HT1080 (cell line): ENCODE measurements around a stretch of chr9.

RAMPAGE:
- cytosol, long total RNA, result no peak
- long total RNA, result no peak
- nucleus, long total RNA, result no peak
These were observed 22.7 kb upstream of the HMCN2 start for GRCh38 chr9:130242520-130243510.

RAMPAGE:
- cytosol, long total RNA, result no peak
- long total RNA, result no peak
- nucleus, long total RNA, result no peak
These were observed 2.3 kb downstream of the HMCN2 start for GRCh38 chr9:130267796-130268396.

DNA sequence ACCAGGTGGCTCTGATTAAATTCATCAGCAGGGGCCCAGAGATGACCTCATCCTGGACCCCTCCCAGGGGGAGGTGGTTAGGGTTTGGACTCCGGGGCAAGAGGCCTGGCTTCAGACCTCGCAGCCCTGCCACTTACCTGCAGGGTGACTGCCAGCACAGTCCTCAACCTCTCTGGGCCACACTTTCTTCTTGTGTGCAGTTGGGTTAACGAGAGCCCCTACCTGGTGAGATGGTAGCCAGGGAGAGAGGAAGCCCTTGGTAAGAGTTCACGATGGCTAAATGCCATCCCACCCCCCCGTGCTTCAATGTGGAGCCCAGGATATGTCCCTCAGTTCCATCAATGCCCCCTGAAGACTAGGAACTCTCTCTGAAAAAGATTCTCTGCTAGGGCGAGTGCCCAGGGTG is 23.8 kb downstream of the HMCN2 start:
RAMPAGE:
- cytosol, long total RNA, result no peak
- long total RNA, result no peak
- nucleus, long total RNA, result no peak

DNA sequence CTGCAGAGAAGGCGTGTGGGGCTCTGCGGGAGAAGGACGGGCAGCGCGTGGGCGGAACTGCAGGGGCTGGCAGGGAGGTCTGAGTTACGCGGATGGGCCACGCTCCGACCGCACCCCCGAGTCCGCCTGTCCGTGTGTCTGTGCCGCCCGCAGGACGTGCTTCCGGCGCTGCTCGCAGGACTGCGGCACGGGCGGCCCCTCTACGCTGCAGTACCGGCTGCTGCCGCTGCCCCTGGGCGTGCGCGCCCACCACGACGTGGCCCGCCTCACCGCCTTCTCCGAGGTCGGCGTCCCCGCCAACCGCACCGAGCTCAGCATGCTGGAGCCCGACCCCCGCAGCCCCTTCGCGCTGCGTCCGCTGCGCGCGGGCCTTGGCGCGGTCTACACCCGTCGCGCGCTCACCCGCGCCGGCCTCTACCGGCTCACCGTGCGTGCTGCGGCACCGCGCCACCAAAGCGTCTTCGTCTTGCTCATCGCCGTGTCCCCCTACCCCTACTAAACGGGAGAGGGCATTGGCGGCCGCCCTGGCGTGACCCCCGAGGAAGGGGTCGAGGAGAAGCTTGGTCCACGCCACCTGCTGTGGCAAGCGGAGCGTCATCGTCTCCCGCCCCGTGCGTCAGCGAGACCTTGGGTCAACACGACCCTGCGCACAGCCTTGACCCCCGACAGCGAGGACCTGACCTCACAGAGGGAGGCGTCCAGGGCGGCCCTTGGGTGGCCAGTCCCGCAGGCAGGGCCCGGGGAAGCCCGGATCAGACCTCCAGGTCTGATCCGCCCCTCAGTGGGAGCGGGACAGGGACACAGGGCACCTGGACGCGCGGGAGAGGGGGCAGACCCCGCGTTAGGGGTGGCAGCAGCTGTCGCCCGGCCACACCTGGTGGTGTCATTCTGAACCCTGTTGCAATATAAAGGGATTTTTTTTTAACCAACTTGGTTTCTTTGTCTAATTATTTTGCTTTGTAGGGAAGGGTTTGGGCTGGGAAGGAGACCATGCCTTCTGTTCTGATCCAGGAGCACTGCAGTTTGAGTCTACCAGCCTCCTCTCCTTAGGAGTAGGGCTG is 11.2 kb upstream of the ASS1 start:
RAMPAGE:
- cytosol, long total RNA, result no peak
- long total RNA, result no peak
- nucleus, long total RNA, result no peak

DNA sequence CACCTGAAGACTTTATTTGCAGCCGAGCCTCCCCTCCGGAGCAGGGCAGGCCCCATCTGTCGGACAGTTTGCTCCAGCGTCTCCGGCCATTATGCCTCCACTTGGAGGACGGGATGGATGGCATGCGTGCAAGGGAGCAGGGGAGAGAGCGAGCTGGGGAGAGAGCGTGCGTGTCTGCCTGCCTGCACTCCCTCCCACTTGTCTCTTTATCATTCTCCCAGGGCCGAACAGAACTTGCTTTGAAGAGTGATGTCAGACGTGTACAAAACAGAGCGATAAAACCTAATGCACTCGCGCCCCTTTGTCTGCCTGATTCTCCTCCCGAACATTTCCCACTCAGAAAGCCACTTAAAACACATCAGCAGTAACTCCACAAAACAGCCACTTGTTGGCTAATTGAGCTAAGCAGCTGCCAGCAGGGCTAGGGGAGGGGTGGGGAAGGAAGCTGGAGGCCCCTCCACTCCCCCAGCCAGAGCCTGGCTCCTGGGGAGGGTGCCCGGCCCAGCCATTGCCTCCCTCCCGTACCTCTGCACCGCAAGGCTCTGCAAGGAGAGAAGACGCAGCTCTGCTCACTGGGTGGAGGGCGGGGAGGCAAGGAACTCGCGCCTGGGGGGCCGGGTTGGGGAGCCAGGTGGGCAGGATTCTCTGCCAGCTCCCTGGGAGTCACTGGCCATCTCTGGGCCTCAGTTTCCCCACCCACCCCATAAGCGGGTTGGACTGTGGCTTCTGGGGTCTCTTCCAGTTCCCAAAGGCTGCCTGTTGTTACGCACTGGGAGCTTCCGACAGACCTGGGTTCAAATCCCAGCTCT is 43.3 kb upstream of the FUBP3 start:
RAMPAGE:
- cytosol, long total RNA, result no peak
- long total RNA, result no peak
- nucleus, long total RNA, result no peak

GRCh38 chr9:130788782-130789883 is 45.9 kb upstream of the ABL1 start:
RAMPAGE:
- cytosol, long total RNA, result no peak
- long total RNA, result no peak
- nucleus, long total RNA, result no peak

RAMPAGE:
- cytosol, long total RNA, result no peak
- long total RNA, result no peak
- nucleus, long total RNA, result no peak
These were observed 9.8 kb downstream of the QRFP start for GRCh38 chr9:130886552-130887431.

DNA sequence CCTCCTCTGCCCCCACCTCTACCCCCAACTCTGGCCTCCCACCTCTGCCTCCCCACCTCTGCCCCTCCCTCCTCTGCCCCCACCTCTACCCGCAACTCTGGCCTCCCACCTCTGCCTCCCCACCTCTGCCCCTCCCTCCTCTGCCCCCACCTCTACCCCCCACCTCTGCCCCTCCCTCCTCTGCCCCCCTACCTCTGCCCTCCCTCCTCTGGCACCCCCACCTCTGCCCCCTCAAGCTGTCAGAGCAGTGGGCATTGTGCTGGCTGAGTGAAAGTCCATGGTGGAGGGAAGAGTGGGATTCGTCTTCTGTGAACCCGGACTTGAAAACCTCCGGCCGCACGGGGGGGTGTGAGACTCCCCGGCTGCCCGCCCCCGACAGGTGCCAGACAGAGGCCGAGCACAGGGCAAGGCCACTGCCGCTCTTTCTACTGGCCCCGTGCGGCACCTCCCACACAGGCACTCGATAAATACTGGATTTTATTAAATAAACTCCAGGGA is 2.4 kb upstream of the QRFP start:
RAMPAGE:
- cytosol, long total RNA, result no peak
- long total RNA, result no peak
- nucleus, long total RNA, result no peak

RAMPAGE:
- cytosol, long total RNA, result no peak
- long total RNA, result no peak
- nucleus, long total RNA, result no peak
These were observed 18.1 kb downstream of the NUP214 start for GRCh38 chr9:131143390-131144005.

DNA sequence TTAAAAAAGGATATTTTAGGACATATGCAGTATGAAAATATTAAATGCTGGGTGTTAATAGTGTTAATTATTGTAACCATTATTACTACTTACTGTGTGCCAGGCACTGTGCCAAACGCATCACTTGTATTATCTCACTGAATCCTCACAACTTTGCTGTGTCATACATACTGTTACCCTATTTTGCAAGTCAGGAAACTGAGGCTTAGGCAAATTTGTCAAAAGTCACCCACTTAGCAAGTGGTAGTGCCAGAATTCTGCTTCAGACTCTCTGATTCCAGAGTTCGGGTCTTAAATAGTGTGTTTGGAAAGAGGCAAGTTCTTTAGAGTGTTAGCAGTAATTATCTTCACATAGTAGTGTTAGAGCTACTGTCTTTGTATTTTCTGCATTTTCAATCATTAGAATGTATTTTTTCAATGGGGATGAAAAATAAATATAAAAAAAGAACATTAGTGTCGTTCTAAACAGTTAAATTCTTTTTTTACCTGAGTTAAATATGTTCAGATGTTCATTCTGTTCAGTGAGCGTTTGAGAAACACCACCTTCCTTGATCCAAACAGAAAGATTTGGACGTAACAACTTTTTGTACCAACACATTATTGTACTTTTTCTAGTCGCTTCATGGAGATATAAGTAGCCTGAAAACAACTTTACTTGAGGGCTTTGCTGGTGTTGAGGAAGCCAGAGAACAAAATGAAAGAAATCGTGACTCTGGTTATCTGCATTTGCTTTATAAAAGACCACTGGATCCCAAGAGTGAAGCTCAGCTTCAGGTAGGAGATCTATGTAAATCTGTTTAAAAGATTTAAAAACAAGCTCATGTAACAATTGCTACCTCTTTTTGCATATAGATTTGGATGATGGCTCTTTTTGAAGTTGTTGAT is 26.0 kb downstream of the NUP214 start:
RAMPAGE:
- cytosol, long total RNA, result no peak
- long total RNA, result no peak
- nucleus, long total RNA, result no peak

DNA sequence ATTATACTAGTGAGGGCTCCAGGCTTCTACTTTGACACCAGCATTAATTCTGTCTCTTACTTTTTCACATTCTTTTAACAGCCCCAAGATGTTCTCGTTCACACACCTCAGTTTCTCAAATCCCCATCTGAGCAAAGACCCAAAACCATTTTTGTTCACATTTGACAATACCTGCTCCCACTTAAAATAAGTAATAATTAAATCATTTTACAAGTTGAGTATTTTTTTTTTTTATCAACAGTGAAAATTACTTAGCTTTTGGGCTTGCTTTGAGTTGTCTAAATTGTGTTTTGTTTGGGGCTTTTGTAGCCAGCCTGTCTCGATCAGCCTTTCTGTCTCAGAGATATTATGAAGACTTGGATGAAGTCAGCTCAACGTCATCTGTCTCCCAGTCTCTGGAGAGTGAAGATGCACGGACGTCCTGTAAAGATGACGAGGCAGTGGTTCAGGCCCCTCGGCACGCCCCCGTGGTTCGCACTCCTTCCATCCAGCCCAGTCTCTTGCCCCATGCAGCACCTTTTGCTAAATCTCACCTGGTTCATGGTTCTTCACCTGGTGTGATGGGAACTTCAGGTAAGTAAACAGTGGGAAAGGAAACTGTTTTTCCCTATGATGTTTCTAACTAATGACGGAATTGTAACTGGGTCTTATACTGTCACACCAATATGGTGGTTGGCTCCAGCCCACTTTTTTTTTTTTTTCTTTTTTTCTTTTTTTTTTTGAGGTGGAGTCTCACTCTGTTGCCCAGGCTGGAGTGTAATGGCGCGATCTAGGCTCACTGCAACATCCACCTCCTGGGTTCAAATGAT is 48.6 kb downstream of the NUP214 start:
RAMPAGE:
- cytosol, long total RNA, result no peak
- long total RNA, result no peak
- nucleus, long total RNA, result no peak

GRCh38 chr9:131218913-131220123 is 57.0 kb downstream of the FAM78A start:
RAMPAGE:
- cytosol, long total RNA, result no peak
- long total RNA, result no peak
- nucleus, long total RNA, result no peak

RAMPAGE:
- cytosol, long total RNA, result no peak
- long total RNA, result no peak
- nucleus, long total RNA, result no peak
These were observed 41.6 kb downstream of the FAM78A start for GRCh38 chr9:131234689-131235123.

RAMPAGE:
- cytosol, long total RNA, result no peak
- long total RNA, result no peak
- nucleus, long total RNA, result no peak
These were observed 37.8 kb downstream of the FAM78A start for GRCh38 chr9:131238356-131238984.

GRCh38 chr9:131266049-131266809 is 10.1 kb downstream of the FAM78A start:
RAMPAGE:
- cytosol, long total RNA, result no peak
- long total RNA, result no peak
- nucleus, long total RNA, result no peak

DNA sequence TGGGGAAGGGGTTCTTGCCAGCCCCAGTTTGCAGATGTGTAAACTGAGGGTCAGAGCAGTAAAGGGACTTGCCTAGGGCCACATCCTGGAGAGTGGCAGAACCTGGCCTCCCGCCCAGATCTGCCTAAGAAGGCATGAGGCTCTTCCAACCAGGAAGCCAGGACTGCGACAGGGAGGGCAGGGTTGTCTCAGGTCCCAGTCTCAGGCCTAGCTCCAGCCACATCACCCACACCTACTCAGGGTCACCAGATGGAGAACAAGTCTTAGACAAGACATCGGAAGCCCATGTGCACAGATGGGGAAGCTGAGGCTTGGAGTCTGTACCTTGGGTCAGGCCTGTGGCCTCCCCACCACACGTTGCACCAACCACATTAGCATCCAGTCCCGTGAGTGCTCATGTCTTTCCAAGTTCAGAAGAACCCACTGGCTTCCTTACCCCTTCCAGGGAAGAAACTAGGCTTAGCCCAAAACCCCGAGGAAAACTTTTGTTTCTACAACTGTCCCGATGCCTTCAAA is 2.4 kb downstream of the FAM78A start:
RAMPAGE:
- cytosol, long total RNA, result no peak
- long total RNA, result no peak
- nucleus, long total RNA, result no peak

GRCh38 chr9:131290030-131290696 is 640 bp downstream of the PLPP7 start:
RAMPAGE:
- cytosol, long total RNA, result no peak
- long total RNA, result no peak
- nucleus, long total RNA, result no peak

DNA sequence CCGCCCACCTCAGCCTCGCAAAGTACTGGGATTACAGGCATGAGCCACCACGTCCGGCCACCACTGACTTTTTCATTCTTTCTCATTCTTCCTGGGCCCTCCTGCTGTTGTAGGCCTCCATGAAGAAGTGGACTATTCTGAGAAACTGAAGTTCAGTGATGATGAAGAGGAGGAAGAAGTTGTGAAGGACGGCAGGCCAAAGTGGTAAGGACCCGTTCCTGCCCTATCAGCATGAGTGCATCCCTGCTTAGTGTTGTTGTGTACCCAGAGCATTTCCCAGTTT is 47.8 kb upstream of the POMT1 start:
RAMPAGE:
- cytosol, long total RNA, result no peak
- long total RNA, result no peak
- nucleus, long total RNA, result no peak

GRCh38 chr9:131497109-131497645 is 5.5 kb upstream of the POMT1 start:
RAMPAGE:
- cytosol, long total RNA, result no peak
- long total RNA, result no peak
- nucleus, long total RNA, result no peak

GRCh38 chr9:131497646-131498684 is 4.8 kb upstream of the POMT1 start:
RAMPAGE:
- cytosol, long total RNA, result no peak
- long total RNA, result no peak
- nucleus, long total RNA, result no peak